Measurements from ENCODE around the genes SCRN1 and FKBP14.

DNA sequence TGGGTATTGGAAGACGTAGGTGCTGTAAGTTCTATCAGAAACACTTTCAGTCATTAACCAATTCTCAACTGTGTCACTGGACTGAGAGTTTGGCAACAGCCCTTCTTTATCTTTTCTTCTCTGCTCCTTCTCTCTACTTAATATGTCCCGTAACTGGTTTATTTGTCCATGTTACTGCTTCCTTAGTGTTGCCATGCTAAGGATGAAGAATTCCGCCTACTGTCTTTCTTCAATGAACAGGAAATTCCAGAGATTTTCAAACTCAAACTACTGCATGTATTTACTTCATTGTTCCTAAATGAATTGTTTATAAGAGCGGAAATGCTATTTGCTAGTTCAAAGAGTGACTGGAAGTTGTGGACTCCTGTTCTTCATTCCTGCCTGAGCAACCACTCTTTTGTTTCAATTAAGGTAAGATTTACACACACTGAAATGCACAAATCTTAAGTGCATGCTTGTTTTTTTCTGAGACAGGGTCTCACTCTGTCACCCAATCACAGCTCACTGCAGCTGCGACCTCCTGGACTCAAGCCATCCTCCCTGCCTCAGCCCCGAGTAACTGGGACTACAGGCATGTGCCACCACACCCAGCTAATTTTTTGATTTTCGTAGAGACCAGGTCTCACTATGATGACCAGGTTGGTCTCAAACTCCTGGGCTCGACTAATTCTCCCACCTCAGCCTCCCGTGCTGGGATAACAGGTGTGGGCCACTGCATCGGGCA, 143.9 kb downstream of the TAX1BP1 start:
- PRO-cap = no peak
- RAMPAGE, long total RNA, 2 experiments = no peak in any of the 2 experiments

- PRO-cap = no peak
- RAMPAGE, long total RNA, 2 experiments = no peak in any of the 2 experiments
These were observed 143.5 kb downstream of the JAZF1 start for GRCh38 chr7:28036712-28037902.

- PRO-cap = no peak
- RAMPAGE, long total RNA, 2 experiments = no peak in any of the 2 experiments
These were observed 109.0 kb downstream of the JAZF1 start for GRCh38 chr7:28071536-28071974.

GRCh38 chr7:28102850-28103565, 77.6 kb downstream of the JAZF1 start:
- PRO-cap = no peak
- RAMPAGE, long total RNA, 2 experiments = no peak in any of the 2 experiments

GRCh38 chr7:28153625-28154169, 26.9 kb downstream of the JAZF1 start:
- PRO-cap = no peak
- RAMPAGE, long total RNA, 2 experiments = no peak in any of the 2 experiments

DNA sequence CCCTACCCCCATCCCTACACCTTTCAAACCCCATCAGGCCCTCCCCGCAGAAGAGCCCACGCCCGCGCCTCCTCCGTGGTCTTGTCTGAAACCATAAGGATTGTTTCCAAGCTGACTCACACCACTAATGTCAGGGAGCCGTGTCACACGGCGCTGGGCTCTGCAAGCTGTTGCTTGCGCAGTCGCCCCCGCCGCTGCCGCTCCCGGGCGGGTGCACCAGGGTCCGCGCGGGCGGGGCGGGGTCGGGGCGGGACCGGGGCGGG, 3.4 kb upstream of the CREB5 start:
- PRO-cap = bidirectional peak, plus-strand start outside the sequence, minus-strand start at position 132 of the sequence
- RAMPAGE, long total RNA, 2 experiments = no peak in any of the 2 experiments

GRCh38 chr7:28410818-28411802, 1.2 kb upstream of the CREB5 start:
- PRO-cap = bidirectional peak, plus-strand start at chr7:28410986, minus-strand start at chr7:28410874
- RAMPAGE, long total RNA, 2 experiments = no peak in any of the 2 experiments

- PRO-cap = bidirectional peak, plus-strand start at chr7:28686137, minus-strand start at chr7:28685991
- RAMPAGE, long total RNA, 2 experiments = start-site peak on the plus strand in 2 of 2 experiments, at chr7:28686103-28686158 at its widest, 6 to 23 reads per replicate
These were observed 272.4 kb downstream of the TRIL start for GRCh38 chr7:28685505-28686437.

DNA sequence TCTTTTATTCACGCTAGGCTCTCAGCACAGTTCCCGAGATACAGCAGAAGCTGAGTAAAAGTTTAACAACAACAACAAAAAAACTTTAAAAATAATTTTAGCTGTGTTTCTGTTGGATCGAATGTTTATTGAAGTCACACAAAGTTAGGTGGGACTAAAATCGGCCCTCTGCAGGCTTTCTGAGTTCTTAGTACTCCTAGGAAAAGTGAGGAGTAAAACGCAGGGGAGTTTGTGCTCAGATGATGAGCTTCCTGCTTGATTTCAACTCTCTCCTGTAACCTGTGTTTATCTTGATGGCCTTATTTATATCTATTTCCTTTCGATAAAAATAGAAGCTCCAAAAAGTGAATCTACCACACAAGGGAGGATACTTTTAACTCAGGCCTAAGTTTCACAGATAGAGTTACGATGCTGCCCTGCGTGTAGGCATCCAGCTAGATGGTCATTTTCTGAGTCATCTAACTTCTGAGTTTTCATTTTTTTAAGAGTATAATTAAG, 257.6 kb downstream of the TRIL start:
- PRO-cap = no peak
- RAMPAGE, long total RNA, 2 experiments = no peak in any of the 2 experiments

DNA sequence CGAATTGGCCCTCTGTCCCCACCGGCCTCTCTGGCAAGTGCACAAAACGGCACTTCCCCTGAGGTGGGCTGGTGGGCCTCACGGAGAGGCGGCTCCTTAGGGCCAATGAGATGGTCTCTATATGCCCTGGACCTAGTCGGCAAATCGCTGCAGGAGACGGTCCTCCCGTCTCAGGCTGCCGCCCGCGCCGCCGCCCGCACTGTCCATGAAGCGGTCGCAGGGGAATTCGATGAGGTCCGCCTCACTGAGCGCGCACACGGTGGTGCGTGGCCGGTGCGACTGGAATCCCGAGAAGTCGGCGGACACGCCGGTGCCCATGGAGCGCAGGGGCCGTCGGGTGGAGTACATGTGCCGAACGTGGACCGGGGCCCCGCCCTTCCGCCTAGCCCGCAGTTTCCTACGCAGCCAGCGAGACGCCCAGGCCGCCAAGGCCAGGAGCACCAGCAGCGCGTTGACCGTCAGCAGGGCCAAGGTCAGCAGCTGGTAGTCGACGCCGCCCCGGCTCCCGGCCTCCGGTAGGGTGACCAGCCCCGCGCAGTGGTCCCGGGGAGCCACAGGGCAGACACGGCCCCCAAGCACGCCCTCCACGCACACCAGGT, 2.6 kb downstream of the TRIL start:
- PRO-cap = no peak
- RAMPAGE, long total RNA, 2 experiments = no peak in any of the 2 experiments

DNA sequence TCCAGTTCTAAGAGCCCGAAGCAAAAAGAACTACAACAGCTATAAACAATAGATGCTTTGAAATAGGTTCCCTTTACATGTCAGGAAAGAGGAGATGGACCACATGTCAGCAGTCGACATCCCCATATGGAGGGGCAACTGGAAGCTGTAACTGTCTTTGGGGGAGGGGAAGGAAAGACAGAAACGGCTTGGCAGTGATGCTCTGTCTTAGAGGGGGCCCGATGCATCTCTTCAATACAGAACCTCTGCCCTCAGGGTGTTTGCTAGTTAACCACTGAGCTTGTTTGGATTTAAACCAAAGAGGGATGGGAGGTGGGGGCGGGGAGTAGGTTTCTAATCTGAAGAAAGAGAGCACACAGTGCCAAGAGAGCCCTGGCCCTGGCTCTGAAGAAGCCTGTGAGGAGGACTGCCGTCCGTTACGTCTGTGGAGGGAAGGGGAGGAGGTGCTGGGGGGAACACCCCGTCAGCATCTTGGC, 55.2 kb downstream of the CPVL start:
- PRO-cap = no peak
- RAMPAGE, long total RNA, 2 experiments = no peak in any of the 2 experiments

DNA sequence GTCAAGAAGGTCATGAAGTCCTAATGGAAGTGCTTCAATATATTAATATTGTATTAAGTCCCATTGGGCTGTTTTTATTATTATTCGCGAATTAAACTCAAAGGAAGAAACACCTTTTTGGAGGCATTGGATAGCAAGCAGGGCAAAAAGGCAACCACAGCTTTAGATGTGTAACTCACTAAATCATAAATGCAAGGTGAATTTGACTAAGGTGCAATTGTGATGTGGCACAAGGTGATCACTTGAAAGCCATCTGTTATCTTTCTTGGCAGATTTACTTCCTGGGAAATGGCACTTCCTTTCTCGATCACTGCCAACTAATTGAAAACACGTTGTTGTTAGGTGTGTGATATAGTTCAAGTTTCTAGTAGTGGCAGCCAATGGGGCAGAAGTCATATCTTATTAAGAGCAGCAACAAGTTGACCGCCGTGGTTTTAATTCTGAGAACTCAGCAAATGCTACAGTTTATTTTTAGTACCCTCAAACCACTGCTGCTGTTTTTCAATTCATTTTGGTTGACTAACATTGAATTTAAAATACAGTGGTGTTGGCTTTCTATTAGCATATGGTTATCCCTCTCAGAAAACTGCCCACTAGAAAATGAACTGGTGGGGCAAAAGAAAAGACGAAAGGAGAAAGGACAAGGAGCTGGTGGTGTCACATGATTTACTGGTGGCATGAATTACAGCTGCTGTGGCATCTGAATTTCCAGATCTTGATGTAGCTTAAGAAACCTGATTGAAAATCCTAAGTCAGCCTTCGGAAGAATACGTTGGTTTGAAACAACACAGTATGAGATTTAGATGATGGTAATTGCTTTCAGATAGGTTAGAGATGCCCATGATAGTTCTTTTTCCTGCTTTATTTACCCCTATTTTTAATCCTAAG, 1.7 kb downstream of the CHN2 start:
- PRO-cap = no peak
- RAMPAGE, long total RNA, 2 experiments = no peak in any of the 2 experiments

DNA sequence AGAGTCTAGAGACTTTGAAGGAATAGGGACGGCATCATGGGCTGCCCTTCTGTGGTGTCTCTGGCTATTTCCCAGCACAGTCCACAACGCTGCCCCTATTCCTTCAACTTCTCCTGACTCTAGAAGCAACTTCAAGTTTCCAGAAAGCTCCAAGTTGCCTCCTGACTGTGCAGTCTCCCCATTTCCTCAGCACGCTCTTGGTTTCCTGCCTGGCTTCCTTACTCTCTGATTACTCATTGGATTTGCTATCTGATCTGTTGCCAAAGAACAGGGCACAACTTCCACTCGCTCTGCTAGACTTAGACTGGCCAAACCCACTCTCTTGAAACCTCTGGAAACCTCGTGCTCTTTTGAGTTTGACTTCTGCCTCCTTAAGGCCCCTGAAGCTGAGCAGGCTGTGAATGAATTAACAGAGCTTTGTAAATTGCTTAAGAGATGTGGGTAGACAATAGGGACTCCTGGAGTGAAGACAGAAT, 70.5 kb downstream of the CHN2 start:
- PRO-cap = unidirectional peak, minus-strand start at position 188 of the sequence
- RAMPAGE, long total RNA, 2 experiments = no peak in any of the 2 experiments

DNA sequence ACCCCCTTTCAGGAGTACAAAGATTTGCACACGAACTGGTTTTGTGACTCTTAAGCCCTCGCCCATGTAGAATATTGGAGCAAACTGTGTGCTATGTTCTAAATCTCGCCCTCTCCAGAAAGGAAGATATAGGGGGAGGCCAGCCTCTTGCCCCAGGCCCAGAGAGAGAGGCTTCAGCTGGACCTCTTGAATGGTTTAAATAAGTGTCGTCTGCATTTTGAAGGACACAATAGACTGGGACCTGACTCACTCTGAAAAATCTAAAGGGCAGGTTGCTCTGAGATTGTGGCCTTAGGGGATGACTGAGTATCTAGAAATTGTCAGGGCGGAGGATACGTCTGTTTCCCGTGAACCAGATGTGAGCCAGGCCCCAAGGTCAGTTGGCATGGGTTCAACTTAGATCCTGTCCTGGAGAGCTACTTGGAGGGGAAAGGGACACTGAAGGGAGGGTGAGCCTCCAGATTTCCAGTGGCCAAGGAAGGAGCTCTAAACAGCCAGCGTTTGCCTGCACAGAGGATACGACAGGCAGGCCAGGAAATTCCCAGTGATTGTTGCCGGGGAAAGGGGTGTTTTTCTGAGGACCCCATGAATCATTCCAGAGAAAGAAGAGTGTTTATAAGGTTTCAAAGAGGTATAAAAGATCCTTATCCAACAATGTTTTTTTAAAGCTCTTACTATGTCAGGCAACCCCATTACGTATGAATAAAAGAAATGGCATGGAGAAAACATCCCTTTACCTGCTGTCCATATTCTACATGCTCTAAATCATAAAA, 110.2 kb downstream of the CHN2 start:
- PRO-cap = no peak
- RAMPAGE, long total RNA, 2 experiments = no peak in any of the 2 experiments

DNA sequence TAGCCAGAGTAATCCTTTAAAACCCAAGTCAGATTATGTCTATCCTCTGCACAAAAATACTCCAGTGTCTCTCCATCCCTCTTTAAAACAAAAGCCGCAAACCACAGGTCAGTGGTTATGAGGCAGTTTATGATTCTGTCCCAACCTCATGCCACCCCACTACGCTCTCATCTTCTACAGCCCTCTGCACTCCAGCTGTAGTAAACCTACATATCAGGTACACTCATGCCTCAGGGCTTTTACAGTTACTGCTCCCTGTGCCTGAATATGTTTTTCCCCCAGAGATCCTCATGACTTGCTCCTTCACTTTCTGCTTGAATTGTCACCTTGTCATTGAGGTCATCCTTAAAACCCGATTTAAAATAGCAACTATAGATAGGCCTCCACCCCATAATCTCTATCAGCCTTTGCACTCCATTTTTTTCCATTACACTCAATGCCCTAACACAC, 113.7 kb downstream of the PRR15 start:
- PRO-cap = no peak
- RAMPAGE, long total RNA, 2 experiments = no peak in any of the 2 experiments

- PRO-cap = no peak
- RAMPAGE, long total RNA, 2 experiments = no peak in any of the 2 experiments
These were observed 120.7 kb upstream of the WIPF3 start for GRCh38 chr7:29685712-29685965.

- PRO-cap = no peak
- RAMPAGE, long total RNA, 2 experiments = no peak in any of the 2 experiments
These were observed 77.9 kb downstream of the WIPF3 start for GRCh38 chr7:29884036-29884820.

- PRO-cap = no peak
- RAMPAGE, long total RNA, 2 experiments = no peak in any of the 2 experiments
These were observed 74.0 kb downstream of the SCRN1 start for GRCh38 chr7:29915367-29916149.

DNA sequence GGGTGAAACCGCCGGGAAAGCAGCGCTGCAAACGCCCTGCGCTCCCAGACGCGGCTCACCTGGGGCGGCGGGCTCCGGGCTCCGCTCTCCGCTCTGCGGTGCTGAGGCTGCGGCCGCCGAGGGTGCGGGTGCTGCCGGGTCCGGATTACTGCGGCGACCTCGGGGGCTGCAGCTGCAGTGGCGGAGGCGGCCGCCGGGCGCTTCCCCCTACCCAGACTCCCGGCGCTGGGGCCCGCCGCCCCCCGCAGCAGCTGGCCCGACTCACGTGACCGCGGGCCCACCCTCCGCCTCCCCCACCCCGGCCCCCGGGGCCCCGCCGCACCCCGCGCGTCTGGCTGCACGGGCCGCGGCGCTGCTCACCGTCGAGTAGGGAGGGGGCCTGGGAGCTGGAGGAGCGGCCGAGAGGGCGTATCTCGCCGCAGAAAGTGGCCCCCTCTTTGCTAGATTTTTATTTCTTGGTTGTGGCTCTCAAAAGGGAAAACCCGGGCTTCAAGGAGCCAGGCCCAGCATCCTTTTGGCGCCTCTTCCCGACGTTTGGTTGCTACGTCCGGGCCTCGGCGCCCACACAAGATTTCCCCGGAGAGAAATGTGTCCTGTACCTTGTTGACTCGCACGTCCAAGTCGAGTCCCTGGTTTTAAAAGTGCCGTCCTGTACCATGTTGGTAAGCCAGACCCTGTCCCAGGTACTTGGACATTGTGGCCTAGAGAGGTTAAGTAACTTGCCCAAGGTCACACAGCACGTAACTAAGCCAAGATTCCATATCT, at the start of gene SCRN1:
SCRN1 (minus strand) TSS at position 219 of the 765 bp plus-strand sequence.
- PRO-cap = unidirectional peak, minus-strand start at position 219 of the sequence; unidirectional peak, minus-strand start at position 368 of the sequence
- RAMPAGE, long total RNA, 2 experiments = no peak in any of the 2 experiments

DNA sequence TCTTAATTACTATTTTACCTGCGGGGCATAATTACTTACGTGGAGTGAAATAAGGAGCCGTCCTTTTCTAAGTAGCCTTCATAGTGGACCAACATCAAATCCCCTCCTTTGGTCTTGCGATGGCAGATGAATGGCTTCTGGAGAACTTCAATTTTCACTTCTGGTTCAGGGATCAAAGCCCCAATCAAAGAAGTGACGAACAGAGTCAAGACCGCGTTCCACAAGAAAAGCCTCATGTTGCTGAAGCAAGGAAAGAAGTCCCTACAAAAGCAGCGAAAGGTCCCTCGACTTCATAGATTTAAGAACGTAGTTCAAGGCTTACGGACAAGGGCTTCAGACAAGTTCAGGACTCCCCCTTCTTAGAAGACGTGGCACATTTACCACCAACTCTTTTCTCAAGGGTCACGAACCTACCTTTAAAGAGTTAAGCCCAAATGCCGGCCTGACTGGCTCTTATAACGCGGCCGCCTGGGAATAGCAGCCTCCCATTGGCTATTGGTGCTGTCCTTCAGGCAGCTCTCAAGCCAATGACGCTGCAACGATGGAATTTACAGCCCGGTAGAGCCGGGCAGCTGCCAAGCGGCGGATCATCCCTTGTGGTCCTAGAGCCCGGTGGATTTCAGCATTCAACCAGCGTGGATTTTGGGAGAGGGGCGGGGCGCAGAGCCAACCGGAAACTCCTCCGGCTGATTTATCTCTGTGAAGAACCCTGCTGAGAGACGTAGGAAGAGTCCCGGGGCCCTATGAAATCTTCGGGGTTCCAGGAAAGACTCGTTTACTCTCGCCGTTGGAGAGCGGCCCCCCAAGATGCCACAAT, at the start of gene FKBP14:
FKBP14 (minus strand) TSS at position 430 of the 817 bp plus-strand sequence.
- PRO-cap = no peak
- RAMPAGE, long total RNA, 2 experiments = start-site peak on the minus strand in 2 of 2 experiments, centred at positions 397 to 405 of the sequence, 26 to 30 reads per replicate

All from lower leg skin (tissue), 2 donors.